ENCODE measurements around the genes AQP7B and ADRA2B.

DNA sequence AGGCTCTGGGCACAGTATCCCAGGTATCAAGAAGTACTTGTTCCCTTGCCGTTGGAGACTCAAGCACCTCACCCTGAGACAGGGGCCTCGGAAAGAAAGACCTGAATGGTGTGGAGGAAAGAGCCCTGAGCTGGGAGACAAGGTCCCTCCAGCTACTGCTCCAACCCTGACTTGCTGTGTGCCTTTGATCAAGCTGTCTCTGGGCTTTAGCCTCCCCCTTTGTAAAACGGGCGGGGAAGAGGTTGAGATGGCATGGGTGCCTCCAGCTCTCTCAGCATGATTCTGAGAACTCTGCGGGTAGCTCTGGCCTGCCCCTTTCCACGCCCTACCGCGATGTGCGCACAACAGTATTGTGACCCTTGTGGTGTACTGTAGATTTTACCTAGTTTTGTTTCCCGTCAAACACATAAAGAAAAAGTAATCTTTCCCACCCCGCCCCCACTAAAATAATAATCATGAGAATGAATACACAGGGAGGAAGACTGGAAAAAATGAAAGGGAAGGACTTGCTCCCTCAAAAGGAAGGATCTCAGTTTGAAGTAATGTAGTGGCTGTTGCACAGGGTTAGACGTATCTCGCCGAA lies 5.3 kb downstream of the CD8A start:
- PRO-cap: no peak

- PRO-cap: unidirectional peak, minus-strand start at chr2:87136751
Measured at GRCh38 chr2:87136625-87136856, 114.9 kb upstream of the PLGLB1 start.

DNA sequence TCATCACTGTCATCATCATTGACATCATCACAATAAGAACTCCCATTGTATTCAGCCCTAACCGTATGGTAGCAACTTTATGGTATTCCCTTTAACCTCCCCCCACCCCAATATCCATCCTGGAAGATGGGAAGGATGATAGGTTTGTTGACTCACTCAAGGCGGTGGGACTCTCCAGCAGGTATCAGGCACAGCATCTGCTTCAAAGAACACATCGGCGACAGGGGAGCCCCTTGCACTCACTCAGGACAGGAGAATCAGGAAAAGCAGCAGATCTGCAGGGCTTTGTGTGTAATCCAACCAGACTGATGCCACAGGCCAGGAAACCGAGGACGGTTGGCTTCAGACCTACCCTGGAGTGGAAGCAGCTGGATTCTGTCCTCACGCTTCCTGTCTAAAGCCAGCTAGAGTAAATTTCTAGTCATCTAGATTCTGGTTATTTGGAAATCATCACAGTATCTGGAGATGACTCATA lies 289.1 kb upstream of the PLGLB2 start:
- PRO-cap: no peak

GRCh38 chr2:87521159-87521929 lies 226.5 kb upstream of the PLGLB2 start:
- PRO-cap: no peak

DNA sequence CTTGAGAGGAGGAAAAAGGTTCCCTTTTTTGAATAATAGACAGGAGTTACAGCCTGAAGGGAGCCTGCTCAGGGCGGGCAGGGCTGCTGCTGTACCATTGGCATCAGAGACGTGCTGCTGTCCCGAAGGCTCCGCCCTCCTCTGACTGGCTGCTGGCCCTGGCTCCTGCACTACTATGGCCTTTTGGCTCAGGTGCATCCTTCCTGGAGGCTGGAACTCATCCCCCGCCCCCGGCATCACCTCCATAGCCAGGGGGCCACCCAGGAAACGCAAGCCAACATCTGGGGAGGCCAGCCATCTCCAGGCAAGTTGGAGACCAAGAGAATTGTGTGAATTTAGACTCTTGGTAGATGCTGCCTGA lies 107.8 kb upstream of the PLGLB2 start:
- PRO-cap: no peak

- PRO-cap: no peak
Measured at GRCh38 chr2:88076922-88077490, 9.4 kb downstream of the SMYD1 start.

GRCh38 chr2:88506612-88507011 lies 17.8 kb upstream of the TEX37 start:
- PRO-cap: no peak

DNA sequence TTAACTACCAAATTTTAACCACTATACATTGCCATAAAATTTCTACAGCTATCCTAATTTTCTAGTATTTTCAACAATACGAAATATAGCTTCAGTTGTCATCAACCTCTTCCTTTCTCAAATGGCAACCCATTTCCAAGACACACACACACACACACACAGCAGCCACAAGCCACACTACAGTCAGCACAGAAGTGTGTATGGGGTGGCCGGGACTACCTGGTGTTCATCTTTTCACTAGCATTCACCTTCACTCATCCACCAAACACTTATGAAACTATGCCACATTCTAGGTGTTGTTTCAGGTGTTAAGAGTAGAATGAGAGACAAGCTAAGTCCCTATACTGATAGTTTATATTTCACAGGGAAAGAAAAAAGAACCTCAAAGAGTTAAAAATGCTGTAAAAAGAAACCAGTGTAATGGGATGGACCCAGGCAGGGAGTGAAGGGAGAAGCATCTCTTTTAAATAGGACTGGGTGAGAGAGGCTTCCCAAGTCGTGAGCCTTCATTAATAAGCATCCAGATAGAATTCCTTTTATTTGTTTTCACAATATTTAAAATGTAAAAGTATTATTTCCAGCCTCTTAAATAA lies 40.1 kb downstream of the TEX37 start:
- PRO-cap: no peak

- PRO-cap: no peak
Measured at GRCh38 chr2:88827755-88828309, 136.4 kb downstream of the RPIA start.

- PRO-cap: no peak
Measured at GRCh38 chr2:89213838-89214224, 522.4 kb downstream of the RPIA start.

- PRO-cap: no peak
Measured at GRCh38 chr2:94220356-94221006, 366.6 kb upstream of the AQP7B start.

DNA sequence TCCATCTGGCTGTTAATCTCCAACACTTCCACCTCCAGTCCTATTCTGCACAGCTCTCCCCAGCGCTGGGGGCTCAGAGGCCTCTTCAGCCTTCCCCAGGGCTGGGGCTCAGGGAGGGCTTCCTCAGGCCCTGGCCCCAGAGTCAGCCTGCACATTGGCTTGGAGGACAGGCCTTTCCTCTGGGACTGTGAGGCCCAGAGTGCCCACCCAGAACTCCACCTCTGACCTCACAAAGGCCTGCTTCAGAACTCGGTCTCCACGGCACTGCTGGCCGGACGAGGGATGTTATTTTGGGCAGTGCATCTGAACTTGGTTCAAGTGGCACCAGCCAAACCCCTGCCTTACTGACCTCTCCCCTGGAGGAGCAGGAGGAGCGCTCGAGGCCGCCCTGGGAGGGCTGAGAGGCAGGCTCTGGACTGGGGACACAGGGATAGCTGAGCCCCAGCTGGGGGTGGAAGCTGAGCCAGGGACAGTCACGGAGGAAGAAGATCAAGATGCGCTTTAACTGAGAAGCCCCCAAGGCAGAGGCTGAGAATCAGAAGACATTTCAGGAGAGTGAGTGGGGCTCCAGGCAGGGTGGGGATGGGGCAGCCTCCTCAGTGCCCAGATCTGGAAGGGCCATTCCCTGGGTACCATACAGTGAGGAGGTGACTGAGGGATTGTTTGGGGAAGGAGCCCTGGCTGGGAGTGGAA lies at the start of gene AQP7B:
Gene AQP7B, plus strand, starts transcription at position 457 of the 693 bp plus-strand sequence.
- PRO-cap: no peak

DNA sequence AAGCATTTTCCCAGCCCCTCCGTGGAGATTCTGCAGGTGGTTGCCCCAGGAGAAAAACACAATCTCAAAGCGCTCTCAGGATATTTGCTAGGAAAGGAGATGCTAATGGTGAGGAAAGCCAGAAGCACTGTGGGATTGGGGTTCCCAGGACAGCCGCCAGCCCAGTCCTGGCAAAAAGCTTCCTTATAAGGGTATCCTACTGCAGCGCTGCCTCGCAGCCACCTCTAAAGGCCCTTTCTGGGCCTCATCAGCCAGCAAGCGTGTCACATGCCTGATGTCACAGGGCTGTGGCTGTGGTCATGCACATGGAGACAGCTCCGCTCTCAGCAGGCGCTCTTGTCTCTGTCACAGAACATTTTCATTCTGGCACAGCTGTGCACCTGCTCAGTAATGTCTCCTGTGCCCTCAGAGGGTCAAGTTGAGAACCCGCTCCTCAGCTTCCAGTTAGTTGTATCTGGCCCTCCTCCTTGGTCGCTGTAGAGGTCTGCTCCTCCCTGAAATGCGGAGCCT lies 17.7 kb upstream of the MAL start:
- PRO-cap: no peak

DNA sequence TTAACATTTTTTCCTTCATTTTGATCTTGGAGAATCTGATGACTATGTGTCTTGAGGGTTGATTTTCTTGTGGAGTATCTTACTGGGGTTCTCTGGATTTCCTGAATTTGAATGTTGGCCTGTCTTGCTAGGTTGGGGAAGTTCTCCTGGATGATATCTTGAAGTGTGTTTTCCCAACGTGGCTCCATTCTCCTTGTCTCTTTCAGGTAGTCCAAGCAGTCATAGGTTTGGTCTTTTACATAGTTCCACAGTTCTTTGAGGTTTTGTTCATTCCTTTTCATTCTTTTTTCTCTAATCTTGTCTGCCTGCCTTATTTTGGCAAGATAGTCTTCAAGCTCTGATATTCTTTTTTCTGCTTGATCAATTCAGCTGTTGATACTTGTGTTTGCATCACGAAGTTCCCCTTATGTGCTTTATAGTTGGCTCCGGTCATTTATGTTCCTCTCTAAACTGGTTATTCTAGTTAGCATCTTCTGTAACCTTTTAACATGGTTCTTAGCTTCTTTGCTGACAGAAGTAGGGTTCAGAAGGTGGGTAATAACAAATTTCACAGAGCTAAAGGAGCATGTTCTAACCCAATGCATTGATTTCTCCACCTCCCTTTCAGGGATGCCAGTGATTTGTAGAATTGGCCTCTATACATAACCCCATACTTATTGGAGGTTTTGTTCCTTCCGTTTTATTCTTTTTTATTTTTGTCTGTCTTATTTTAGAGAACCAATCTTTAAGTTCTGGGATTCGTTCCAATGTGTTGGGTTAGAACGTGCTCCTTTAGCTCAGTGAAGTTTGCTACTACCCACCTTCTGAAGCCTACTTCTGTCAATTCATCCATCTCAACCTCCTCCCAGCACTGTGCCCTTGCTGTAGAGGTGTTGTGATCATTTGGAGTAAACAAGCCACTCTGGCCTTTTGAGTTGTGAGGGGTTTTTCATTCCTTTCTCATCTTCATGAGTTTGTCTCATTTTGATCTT lies 166.7 kb downstream of the ANKRD36C start:
- PRO-cap: no peak

DNA sequence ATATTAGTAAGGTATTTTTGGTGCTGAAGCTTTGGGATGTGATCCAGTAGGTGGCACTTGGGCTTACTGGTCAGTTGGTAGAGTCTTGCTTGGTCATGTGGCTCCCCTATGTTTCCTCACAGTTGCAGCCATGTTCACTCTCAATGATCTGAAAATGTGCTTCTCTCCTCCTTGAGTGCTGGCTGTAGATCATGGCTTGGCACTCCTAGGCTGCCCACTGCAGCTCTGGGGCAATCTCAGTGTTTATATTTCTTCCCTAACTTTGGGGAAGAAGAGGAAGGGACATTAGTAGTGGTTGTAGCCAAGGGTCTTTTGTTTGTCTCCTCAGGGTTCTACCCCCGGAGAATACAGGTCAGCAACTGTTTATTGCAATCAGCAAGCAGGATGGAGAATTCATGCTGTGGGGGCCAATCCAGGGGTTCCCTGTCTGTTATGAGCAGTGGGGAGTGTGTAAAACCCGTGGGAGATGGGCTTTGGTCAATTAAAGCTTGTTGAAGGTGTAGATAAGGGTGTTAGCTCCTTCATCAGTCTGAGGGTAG lies 163.1 kb downstream of the ANKRD36C start:
- PRO-cap: no peak

- PRO-cap: no peak
Measured at GRCh38 chr2:96116202-96117377, at the start of gene ADRA2B. Gene ADRA2B, minus strand, starts transcription at chr2:96116571.

GRCh38 chr2:96157578-96158230 lies 12.5 kb upstream of the DUSP2 start:
- PRO-cap: bidirectional peak, plus-strand start at chr2:96158067, minus-strand start at chr2:96158066; unidirectional peak, minus-strand start at chr2:96158121

DNA sequence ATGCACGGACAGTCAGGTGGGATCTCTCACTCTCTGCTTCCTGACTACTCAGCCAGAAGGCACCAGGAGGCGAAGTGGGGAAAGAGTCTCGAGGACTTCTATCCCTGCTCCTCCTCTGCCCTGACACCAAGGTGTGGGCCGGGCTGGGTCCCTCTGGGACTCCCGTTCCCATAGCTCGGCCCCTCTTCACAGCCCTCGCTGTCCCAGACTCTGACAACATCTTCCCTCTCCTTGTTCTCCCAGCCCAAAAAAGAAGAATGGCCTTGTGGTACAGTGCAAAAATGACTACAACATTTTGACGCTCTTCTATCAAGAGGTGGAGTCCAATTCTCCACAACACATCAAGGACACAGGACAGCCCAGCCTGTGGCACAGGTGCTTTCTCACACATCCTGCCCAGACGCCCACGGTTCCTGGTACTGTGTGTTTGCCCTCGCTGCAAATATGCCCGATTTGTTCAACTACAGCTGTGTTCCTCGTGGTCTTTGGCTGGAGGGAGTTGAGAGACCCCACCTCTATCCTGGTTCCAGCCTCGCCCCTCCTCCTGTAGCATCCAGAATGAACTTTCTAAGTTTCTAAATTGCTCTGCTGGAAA lies 14.1 kb upstream of the DUSP2 start:
- PRO-cap: no peak

DNA sequence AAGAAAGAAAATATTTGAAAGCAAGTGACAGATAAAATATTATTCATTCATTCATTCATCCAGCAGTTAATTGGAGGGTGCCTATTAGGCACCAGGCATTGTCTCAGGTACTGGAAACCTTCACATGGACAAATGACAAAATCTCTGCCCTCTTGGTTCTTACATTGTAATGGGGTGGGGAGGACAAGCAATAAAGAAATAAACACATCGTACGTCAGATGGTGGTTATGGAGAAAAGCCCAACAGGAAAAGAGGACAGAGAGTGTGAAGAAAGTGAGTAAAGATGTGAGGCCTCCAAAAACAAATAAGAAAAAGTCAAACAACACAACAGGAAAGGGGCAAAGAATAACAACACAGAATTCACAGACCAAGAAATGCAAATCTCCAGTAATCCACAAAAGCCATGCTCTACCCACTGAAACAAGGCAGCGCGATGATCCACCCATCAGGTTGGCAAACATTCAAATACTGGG lies 16.5 kb upstream of the DUSP2 start:
- PRO-cap: no peak

DNA sequence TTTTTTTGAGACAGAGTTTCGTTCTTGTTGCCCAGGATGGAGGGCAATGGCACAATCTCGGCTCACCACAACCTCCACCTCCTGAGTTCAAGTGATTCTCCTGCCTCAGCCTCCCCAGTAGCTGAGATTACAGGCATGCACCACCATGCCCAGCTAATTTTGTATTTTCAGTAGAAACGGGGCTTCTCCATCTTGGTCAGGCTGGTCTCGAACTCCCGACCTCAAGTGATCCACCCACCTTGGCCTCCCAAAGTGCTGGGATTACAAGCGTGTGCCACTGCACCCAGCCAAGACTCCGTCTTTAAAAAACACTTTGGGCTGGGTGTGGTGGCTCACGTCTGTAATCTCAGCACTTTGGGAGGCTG lies 20.4 kb downstream of the STARD7 start:
- PRO-cap: no peak